ENCODE results near the genes NLGN1, MFN1 and TTC14.

DNA sequence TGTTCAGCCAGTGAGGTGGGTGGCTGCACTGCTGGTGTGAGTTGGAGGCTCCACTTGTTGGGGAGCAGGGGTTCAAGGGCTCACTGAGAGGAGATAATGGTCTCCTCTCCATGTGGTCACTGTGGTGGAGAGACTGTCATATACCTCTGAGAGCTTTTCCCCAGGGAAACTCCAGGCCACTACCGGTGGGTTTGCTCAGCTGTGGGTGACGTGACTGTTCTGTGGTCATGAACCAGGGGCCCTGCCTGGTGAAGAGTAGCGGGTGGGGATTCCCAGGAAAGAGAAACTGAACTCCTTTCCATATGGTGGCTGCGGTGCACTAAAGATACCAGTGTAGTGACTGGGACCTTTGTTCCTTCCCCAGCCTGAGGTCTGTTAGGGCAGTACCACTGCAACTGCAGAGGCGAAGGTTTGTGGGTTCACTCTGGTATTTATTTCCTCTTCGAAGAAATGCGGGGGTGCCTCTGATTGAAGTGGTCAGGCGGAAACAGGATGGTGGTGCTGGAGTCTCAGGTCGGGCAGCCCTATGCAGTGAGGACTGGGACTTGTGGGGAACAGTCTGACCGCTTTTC lies 69.0 kb upstream of the TNFSF10 start:
- PRO-cap, 3 experiments, result no peak in any of the 3 experiments
- RAMPAGE, long total RNA, result no peak
- RRBS, 2 experiments, result no CpG with 5 or more reads among the region's 10 CpGs

GRCh38 chr3:172680393-172680924 lies 30.4 kb downstream of the NCEH1 start:
- PRO-cap, 3 experiments, result no peak in any of the 3 experiments
- RAMPAGE, long total RNA, result no peak
- RRBS, 2 experiments, result no CpG with 5 or more reads among the region's 6 CpGs

GRCh38 chr3:172709792-172710593 lies 874 bp downstream of the NCEH1 start:
- PRO-cap, 3 experiments, result no peak in any of the 3 experiments
- RAMPAGE, long total RNA, result no peak
- RRBS, 2 experiments, result 0 to under 1% methylated on average over 4 of the region's 14 CpGs

GRCh38 chr3:172751136-172751676 lies 680 bp downstream of the ECT2 start:
- PRO-cap, 3 experiments, result no peak in any of the 3 experiments
- RAMPAGE, long total RNA, result no peak
- RRBS, 2 experiments, result 5% methylated on average over 4 of the region's 16 CpGs; no CpG with 5 or more reads in 1 of the 2 experiments

DNA sequence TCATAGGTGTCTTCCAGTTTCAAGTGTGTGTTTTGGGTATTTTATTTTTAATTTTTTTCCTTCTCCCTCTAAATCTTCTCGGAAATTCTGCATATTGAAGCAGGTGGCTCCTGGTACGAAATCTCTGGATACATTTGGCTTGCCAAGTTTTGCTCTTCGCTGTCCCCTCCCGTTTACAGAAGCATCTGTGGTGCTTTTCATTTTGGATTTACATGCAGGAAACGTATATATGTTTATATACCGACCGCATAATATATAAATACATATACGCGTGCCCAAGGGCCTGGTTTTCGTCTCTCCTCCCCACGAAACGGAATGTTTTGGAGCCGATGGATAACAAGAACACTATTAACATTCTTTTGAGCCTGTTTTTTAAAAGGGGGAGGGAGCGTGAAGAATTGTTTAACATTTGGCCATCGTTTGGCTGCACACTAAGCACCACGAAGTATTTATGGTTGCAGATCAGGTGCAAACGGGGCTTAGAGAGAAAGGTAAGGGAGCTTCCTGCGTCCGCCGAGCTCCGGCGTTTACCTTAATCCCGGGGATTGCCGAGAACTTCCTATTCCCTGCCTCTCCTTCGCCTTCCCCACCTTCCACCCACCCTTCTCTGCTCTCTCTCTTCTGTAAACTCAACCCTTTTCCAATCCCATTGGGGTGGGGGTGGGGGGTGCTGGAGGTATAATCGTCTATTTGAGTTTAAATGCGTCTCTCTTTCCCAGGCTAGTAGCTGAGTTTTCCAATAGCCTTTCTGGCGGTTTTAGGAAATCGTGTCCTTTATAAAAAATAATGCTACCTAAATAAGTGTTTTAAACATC lies 1.1 kb upstream of the NLGN1 start:
- PRO-cap, 3 experiments, result no peak in any of the 3 experiments
- RAMPAGE, long total RNA, result no peak
- RRBS, 2 experiments, result no CpG with 5 or more reads among the region's 29 CpGs

DNA sequence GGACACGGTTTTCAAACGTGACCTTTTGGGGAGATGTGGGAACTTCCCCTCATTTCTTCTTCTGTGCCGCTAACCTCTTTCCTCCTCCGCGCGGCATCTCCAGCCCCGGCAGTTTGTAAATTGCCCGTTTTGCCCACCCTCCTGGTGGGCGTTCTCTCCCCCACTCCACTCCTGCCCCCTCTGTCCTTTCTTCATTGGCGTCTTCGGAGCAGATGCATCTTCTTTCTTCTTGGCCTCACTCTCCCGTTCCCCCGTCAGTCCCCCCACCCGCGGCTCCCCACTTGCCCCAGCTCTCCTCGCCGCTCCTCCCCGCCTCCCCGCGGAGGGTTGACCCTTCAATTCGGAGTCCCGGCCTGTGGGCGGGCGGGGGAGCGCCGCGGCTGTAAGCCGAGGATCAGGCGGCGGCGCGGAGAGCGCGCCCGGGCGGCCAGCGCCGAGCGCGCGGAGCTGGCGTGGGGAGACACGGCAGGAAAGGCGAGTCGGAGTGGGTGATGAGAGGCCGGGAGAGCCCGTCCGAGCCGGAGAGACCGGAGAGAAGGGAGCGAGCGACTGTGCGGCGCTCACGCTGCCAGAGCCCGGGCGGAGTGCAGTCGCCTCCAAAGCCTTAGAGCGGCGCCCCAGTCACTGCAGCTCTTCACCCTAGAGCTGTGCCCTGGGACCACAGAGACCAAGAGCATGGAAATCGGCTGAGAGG lies at the start of gene NLGN1:
NLGN1 (plus strand) TSS at position 374 of the 694 bp plus-strand sequence.
- PRO-cap, 3 experiments, result peak in 3 of 3 experiments; most common plus-strand start position 412 of the sequence (in 2); most common minus-strand start position 115 of the sequence (in 2)
- RAMPAGE, long total RNA, result no peak
- RRBS, 2 experiments, result 1 to 2% methylated on average over 31 of the region's 61 CpGs

DNA sequence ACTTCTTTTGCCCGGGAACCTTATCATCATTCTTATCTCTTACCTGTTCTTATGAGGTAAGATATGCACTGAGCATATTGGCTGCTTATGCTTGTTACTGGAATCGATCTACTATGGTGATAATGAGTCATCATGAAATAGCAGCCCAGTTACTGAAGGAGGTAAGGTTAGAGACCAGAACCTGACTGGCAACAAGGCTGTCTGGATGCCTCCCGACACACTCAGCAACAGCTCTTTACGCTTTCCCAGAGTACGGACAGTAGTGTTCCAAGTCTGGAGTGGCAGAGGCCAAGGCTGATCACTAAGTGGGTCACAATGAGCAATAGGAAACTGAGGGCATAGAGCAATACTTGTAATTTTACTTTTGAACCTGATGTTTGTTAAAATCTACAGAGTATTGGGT lies 314.1 kb downstream of the NLGN1 start:
- PRO-cap, 3 experiments, result no peak in any of the 3 experiments
- RAMPAGE, long total RNA, result no peak
- RRBS, 2 experiments, result no CpG with 5 or more reads among the region's 5 CpGs

DNA sequence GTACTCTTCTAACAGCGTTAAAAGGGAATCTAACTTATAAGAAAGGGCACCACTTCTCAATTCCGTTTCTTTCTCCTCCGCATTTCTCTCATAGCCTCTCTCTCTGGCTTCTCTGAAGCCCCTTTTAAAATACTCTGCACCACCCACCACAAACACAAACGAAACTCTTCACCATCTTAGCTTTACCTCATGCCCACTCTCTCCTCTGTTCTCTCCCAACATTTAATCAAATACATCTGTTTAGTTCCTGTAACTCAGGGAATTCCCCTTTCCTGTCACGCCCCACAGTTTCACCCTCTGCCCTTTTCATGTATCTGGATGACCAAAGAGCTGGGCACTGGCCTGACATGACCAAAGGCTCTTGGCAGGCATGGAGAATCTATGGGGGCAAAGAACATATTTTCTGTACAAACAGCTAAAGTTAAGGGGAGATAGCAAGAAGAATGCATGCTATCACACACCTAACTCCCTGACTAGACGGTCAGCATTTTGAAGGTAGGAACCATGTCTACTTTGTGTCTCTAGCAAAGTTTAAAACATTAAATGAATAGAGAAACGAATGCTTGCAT lies 270.0 kb downstream of the TBL1XR1 start:
- PRO-cap, 3 experiments, result no peak in any of the 3 experiments
- RAMPAGE, long total RNA, result no peak
- RRBS, 2 experiments, result no CpG with 5 or more reads among the region's 7 CpGs

DNA sequence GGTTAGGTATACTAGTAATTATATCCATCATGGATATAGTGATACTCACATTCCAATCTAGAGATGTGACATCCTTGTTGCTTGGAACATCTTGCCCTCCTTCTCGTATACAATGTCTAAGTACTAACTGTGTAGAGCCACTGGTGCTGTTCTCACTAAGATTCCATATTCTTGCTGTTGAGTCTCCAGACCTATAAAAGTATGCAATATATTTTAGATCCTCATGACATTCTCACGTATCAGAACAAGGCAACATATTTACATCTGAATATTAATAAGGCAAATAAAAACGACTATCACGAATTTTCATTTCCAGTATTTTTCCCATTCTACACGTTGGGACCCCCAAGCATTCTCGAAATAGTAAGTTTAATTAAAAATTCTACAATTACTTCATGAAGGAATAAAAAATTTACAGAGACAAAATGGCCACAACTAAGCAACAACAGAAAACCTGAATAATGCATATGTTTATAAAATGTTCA lies 147.3 kb downstream of the TBL1XR1 start:
- PRO-cap, 3 experiments, result no peak in any of the 3 experiments
- RAMPAGE, long total RNA, result no peak
- RRBS, 2 experiments, result no CpG with 5 or more reads among the region's 6 CpGs

GRCh38 chr3:177063786-177064904 lies 133.1 kb downstream of the TBL1XR1 start:
- PRO-cap, 3 experiments, result no peak in any of the 3 experiments
- RAMPAGE, long total RNA, result no peak
- RRBS, 2 experiments, result no CpG with 5 or more reads among the region's 4 CpGs

DNA sequence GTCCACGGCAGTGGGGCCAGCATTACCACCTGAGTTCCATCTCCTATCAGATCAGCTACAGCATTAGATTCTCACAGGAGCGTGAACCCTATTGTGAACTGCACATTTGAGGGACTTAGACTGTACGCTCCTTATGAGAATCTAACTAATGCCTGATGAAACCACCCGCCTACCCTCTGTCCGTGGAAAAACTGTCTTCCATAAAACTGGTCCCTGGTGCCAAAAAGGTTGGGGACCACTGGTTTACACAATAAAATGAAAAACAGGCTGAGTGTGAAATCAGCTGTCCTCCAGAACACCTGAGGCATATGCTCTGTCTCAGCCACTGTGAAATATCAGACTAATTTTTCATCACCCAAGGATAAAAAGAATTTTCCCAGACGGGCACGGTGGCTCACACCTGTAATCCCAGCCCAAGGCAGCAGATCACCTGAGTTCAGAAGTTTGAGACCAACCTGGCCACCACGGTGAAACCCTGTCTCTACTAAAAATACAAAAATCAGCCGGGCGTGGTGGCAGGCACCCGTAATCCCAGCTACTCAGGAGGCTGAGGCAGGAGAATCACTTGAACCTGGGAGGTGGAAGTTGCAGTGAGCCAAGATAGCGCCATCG lies 45.8 kb downstream of the TBL1XR1 start:
- PRO-cap, 3 experiments, result no peak in any of the 3 experiments
- RAMPAGE, long total RNA, result no peak
- RRBS, 2 experiments, result no CpG with 5 or more reads among the region's 13 CpGs

DNA sequence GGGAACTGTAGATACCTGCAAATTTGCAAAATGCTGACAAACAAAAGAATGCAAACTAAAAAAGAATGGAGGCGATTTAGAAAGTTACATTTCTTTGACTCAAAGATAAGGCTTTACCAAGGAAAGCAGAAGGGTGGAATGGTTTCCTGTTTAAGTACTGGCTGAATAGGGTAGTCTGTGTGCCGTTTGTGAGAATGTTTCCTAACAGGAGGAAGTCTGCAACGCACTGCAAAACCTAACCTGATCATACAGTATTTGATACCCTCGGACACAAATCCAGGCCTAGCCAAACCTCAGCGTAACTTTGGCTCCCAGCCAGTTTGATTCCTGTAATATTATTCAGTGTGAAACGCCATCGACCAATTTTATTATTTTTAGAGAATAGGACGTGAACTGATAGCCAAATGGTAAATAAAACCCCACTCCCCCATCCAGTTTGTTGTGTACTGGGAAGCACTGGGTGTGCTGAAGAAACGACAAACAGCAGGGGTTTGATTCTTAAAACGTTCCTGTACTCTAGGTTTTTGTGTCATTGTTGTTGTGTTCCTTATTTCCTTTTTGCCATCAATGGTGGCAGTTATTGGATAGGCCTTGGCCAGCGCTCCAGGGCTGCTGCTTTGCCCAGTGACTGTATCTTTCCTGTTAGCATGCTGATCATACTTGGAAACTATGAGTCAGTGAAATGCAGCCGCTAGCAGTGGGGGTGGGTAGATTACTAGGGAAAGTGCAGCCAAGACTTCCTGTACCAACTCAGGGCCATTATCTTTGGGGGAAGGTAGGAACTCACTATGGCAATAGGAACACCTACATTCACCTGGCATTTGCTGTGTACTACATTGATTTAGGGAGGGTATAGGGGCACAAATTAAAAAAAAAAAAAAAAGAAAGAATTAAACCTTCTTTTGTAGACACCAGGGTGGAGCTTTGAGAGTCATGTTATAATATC lies 148.1 kb upstream of the TBL1XR1 start:
- PRO-cap, 3 experiments, result peak in 2 of 3 experiments; most common plus-strand start position 710 of the sequence (in 2); most common minus-strand start position 619 of the sequence (in 1)
- RAMPAGE, long total RNA, result no peak
- RRBS, 2 experiments, result no CpG with 5 or more reads among the region's 12 CpGs

- PRO-cap, 3 experiments, result no peak in any of the 3 experiments
- RAMPAGE, long total RNA, result no peak
- RRBS, 2 experiments, result no CpG with 5 or more reads among the region's 8 CpGs
Measured at GRCh38 chr3:177427075-177427828, 230.0 kb upstream of the TBL1XR1 start.

DNA sequence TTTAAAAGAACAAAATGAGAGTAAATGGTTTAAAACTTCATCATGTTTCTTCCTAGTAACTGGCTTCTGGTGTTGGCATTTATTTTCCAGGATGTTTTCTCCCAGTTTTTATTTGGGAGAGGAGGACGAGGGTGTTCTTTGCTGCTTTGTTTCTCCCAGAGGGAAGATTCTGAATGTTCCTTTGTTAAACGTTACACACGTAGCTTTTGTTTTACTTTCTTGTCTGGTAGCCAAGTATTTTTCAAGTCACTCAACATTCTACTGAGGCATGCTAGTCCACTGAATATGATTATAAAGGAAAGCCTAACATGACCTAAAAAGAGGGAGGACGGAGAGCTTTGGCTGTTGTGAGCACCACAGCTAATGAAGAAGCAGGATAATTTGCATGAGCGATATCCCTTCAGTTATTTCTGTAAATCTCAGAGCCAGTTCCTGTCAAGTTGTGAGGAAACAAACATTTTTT lies 422.1 kb upstream of the TBL1XR1 start:
- PRO-cap, 3 experiments, result no peak in any of the 3 experiments
- RAMPAGE, long total RNA, result no peak
- RRBS, 2 experiments, result no CpG with 5 or more reads among the region's 5 CpGs

DNA sequence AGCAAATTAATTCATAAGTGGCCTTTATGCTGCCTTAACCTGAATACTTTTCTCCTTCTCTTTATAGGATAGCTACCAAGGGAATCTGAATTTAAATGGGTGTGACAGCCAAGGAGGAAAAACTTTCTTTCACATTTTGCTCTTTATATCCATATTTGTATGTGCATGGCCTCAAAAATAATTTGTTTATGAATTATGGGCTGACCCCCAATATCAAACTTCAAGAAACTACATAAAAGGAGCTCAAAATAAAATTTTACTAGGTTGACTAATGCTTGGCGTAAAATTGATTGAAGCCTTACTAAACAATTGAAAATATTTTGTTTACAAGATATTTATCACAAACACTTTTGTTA lies 251.2 kb downstream of the ZMAT3 start:
- PRO-cap, 3 experiments, result peak in 1 of 3 experiments; most common minus-strand start position 122 of the sequence (in 1)
- RAMPAGE, long total RNA, result no peak
- RRBS, 2 experiments, result no CpG with 5 or more reads among the region's 1 CpG

DNA sequence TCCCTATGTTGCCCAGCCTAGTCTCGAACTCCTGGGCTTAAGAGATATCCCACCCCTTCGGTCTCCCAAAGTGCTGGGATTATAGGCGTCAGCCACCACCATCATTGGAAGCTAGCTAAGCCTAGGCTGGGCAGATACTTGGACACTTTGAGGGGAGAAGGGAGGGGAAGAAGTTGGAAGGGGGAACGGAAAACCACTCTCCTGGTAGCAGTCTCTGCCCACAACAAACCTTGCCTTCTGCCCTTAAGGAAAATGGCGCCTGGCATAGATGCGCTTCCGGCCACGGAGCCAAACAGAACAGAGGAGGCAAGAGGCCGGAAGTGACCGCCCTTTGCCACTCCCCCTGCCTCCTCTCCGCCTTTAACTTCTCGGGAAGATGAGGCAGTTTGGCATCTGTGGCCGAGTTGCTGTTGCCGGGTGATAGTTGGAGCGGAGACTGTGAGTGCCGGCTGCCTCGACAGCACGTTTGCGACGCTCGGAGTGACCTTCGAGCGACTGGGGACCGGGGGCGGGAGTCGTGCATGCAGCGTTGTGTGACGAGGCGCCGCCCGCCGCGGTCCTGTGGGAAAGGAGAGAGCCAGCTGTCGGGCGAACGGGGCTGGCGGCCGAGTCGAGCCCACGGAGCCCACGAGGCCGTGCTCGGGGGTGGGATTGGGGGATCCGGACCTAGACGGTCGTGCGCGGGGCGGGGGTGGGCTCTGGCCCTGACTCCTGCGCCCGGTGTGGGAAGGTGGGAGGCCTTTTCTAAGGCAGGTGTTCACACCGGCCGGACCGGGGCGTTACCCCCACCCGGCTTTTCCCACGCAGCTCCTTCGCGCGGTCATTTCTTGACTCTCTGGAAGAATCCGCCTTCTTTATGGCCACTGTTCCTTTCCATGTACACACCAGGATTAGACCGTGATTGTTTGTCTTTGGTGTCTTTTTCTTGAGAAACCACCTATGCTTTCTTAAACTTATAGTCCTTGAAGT lies at the start of gene MFN1:
MFN1 (plus strand) TSS at position 337 of the 969 bp plus-strand sequence.
- PRO-cap, 3 experiments, result peak in 3 of 3 experiments; most common plus-strand start position 392 of the sequence (in 3); most common minus-strand start position 229 of the sequence (in 2)
- RAMPAGE, long total RNA, result start-site peak on the plus strand centred at position 367 of the sequence, 46 bp wide, 317 and 110 reads in 2 replicates
- RRBS, 2 experiments, result 2 to 3% methylated on average over 21 of the region's 62 CpGs

- PRO-cap, 3 experiments, result no peak in any of the 3 experiments
- RAMPAGE, long total RNA, result no peak
- RRBS, 2 experiments, result no CpG with 5 or more reads among the region's 9 CpGs
Measured at GRCh38 chr3:179956398-179956951, 80.3 kb downstream of the PEX5L start.

DNA sequence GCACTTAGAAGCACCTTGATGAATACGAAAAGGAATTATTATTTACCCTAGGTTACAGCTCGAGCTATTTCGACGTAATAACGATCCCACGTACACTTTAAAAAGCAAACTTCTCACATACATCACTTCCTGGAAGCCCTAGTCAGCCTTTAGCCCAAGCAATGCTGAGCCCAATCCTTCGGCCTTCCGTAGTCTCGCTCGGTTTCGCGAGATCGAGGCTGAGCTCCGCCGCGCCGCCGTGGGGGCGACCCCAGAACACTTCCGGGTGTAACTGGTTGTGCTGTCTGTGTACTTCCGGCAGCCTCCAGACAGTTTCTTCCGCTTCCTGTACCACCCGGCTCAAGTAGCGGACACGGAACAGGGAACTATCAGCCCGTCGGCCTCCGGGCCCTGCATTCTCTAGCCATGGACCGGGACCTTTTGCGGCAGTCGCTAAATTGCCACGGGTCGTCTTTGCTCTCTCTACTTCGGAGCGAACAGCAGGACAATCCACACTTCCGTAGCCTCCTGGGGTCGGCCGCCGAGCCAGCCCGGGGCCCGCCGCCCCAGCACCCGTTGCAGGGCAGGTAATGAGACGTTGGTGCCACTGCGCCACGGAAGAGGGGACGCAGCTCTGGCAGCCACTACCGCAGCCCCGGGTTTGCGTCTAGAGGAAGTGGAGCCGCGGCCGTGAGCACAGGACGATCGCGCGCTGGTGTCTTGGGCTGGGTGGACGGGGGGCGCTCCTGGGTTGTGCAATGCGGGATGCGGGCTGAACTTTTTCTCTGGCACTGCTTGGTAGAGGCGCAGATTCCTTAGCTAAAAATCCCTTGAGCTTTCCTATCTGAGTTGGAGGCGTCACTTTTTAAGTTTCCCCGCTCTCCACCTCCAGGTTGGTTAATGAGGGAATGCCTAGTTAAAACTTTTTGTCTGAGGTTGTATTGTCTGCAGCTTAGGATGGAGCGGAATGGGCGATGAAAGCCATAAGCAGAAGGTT lies at the start of gene TTC14:
TTC14 (plus strand) TSS at position 307 of the 976 bp plus-strand sequence.
- PRO-cap, 3 experiments, result peak in 2 of 3 experiments; most common plus-strand start position 342 of the sequence (in 1); most common minus-strand start position 257 of the sequence (in 2)
- RAMPAGE, long total RNA, result start-site peak on the plus strand centred at position 356 of the sequence, 31 bp wide, 185 and 20 reads in 2 replicates
- RRBS, 2 experiments, result under 1 to 1% methylated on average over 22 to 23 of the region's 66 CpGs

- PRO-cap, 3 experiments, result no peak in any of the 3 experiments
- RAMPAGE, long total RNA, result no peak
- RRBS, 2 experiments, result no CpG with 5 or more reads among the region's 9 CpGs
Measured at GRCh38 chr3:180678805-180679112, 530 bp downstream of the CCDC39 start.

GRCh38 chr3:180949099-180949418 lies 36.6 kb downstream of the FXR1 start:
- PRO-cap, 3 experiments, result no peak in any of the 3 experiments
- RAMPAGE, long total RNA, result no peak
- RRBS, 2 experiments, result no CpG with 5 or more reads among the region's 3 CpGs